Measurements from ENCODE around the genes DNAH11 and RAPGEF5.

GRCh38 chr7:21542674-21543645 is at the start of gene DNAH11:
Gene DNAH11, plus strand, starts transcription at chr7:21543039.
- RRBS: 4% methylated on average over 16 of the region's 83 CpGs

GRCh38 chr7:22127781-22128492 is 182.2 kb upstream of the CDCA7L start:
- RRBS: no CpG with 5 or more reads among the region's 5 CpGs

DNA sequence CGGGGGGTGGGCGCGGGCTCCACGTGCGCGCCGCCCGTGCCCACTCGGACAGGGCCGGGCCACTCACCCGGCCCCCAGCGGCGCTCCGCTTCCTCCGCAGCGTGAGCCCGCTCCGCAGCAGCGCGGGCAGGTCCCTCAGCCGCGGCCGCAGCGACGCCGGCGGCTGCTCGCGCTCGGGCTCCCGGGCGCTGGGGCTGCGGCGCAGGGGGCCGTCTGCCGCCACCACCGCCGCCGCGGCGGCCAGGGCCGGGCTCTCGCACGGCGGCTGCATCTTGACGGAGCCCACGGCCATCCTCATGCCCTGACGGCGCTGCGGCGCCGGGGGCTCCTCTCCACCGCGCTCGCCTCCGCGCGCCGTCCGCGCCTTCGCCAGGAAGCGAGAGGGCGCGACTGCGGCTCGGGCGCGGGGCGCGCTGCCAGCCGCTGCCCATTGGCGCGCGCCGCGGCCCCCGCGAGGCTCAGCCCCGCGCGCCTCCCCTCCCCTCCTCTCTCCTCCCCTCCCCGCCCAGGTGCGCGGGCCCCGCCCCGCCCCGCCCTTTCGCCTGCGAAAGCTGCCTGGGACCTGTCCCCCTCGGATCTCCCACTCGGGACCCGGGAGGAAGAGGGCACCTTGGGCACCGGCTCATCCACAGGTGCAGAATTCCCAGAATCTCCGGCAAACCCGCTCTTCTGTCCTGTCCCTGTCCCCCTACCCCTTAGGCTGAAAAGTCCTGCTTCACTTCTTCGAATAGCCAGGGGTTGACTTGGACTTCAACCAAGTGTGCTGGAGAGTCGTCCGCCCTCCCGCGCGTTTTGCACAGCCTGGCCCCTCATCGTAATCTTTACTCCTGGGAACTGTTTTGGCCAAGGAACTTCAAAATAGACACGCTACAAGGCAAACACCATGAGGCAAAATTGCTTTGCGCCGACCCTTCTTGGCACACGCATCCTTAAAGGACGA is at the start of gene RAPGEF5:
RAPGEF5 (minus strand) TSS at position 392 of the 940 bp plus-strand sequence.
- RRBS: 1% methylated on average over 45 of the region's 108 CpGs

GRCh38 chr7:22709764-22710619 is 17.0 kb upstream of the IL6 start:
- RRBS: no CpG with 5 or more reads among the region's 10 CpGs

DNA sequence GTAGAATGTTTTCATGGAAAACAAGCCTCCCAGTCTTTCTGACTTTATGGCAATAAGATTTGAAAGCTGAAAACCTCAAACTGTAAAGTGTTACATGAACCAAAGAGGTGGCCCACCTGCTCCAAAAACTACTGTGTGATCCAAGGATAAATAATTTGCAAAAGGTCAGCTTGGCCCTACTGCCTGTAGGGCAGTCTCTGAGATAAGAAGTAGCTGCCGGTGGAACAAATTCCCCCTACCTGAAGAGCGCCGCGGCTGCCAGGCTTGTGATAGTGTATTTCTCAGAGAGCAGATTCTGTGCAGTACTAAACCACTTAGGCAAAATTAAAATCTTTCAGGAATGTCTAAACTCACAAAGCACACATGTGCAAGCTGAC is 1.2 kb downstream of the HYCC1 start:
- RRBS: no CpG with 5 or more reads among the region's 4 CpGs

GRCh38 chr7:23075621-23076133 is 29.9 kb upstream of the KLHL7 start:
- RRBS: no CpG with 5 or more reads among the region's 2 CpGs

DNA sequence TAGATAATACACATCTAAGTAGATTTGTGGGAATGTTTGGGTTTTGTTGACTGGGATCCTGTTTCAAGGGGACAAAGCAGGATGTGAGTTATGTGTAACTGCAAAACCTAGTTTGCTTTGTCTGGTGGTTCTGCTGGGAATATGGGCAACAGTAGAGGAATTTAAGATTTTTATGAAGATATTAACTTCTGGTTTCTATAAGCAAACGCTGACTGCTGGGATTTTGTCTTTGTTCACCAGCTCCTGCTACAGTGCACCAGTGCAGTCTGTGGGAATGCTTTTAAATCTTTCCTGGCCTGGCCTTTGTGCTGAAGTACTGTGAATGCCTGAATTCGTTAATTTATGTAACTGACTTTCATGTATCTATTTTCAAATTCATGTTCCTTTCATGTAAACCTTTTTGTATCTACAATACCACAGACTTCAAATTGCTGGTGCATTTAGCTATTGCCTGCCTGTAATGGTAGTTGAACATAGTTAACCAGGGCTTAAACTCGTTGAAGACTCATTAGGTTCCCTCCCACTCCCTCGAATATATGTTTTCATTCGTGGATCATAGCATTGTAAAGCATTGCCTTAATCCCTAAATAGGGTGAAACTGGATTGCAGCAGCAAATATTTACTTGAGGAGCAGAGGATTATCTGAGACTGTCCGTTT is 1.5 kb downstream of the KLHL7 start:
- RRBS: no CpG with 5 or more reads among the region's 6 CpGs

DNA sequence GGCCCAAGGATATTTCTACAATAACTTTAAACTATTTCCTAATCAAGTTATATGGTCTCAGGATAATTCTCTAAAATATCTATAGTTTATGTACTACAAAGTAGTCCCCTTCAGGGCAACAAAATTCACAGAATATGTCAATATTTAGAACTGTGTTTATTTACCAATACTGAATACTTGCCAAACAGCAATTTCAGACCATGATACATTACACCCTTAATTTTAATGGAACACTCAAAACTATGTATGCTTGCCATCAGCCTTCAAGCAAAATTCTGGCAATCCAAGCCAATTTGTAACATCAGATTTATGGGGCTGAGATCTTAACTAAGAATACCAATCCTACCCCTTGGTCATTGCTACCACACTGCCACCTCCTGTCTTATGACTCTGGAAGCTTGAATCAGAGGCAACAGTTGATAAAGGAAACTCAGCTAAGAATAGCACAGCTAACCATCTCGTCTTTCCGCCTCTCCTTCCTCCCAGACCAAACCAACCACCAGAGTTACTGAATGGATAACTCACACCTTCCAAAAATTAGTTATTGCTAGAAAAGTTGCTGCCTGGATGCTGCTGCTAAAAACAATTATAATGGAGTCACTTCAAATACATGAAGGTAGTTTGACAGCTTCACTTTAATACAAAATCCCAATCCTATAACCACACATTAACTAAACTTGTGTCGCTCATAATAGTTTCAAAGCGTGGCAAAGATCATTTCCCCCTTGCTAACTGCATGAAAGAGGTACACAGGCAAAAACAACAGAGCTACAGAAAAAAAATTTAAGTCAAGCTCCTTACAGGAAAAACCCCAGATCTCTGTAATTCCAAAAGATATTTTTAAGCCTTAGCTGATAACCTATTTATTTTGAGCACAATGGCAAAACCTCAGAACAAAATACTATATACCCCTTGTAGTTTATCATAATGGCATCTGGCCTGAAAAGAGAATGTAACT is 7.4 kb downstream of the IGF2BP3 start:
- RRBS: no CpG with 5 or more reads among the region's 4 CpGs

DNA sequence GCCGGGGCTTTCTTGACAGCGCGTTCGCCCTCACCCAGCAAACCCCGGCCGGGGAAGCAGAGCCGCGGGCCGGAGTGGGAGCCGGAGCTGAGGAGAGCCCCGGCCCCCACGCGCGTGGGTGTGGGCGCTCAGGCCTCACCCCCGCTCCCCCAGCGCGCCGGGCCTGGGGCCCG is 718 bp downstream of the IGF2BP3 start:
- RRBS: 3% methylated on average over 10 of the region's 20 CpGs

DNA sequence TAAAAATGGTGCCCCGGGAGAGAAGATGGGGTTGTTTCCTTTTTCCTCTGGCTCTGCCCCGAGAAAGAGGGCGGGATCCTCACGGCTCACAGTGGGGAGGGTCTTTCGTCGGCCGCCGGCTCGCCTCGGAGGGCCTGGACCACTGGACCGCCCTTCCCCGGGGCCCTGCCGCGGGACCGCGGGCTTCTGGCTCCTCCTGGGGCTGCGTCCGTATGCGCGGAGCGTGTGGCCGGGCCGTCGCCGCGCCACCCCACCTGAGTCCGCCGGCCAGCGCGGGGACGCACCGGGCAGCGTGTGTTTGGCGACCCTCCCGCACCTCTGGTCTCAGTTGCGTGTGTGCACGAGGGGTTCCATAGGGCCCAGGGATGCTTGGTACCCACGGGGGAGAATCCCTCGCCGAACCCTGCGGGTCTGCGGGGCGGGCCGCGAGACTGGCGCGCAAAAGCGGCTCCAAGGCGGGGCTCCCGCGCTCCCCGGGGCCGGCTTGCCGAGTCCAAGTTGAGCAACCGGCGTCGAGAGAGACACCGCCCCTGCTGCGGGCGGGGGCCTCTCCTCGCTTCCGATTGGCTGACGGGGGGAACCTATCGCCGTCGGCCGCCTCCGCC is 3.7 kb upstream of the IGF2BP3 start:
- RRBS: 2% methylated on average over 15 of the region's 68 CpGs

- RRBS: no CpG with 5 or more reads among the region's 3 CpGs
These were observed 30.4 kb upstream of the IGF2BP3 start for GRCh38 chr7:23500703-23501108.

- RRBS: no CpG with 5 or more reads among the region's 14 CpGs
These were observed 17.9 kb downstream of the TRA2A start for GRCh38 chr7:23513572-23514515.

DNA sequence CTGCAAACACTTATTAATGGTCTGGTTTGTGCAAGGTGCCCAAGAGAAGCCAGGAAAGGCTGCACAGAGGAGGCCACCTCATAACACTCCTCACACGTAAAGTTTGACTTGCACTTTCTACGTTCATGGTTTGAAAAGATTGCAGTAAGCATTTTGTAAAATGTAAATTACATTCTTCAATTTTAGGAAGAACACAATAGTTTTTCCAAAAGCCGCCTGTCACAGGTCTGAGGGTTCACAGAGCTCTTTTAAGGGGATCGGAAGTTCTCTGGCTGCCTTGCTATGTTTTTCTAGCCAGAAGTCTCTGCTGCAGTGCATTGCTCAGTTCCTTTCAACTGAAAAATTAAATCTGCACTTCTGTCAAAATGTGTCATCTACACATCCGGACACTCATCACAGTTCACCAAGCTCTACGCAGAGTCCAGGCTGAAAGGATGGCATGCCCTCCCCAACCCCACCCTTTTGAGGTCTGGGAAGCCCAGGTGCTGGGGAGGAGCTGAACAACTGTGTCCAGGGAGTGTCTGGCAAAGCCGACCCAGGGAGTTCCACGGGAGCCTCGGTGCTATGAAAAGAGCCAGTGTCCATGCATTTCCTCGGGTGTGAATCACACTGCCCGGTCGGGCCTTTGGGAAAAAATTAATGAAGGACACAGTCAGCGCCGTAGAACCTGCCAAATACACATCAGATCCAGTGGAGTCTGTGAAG is 957 bp upstream of the PALS2 start:
- RRBS: no CpG with 5 or more reads among the region's 14 CpGs

DNA sequence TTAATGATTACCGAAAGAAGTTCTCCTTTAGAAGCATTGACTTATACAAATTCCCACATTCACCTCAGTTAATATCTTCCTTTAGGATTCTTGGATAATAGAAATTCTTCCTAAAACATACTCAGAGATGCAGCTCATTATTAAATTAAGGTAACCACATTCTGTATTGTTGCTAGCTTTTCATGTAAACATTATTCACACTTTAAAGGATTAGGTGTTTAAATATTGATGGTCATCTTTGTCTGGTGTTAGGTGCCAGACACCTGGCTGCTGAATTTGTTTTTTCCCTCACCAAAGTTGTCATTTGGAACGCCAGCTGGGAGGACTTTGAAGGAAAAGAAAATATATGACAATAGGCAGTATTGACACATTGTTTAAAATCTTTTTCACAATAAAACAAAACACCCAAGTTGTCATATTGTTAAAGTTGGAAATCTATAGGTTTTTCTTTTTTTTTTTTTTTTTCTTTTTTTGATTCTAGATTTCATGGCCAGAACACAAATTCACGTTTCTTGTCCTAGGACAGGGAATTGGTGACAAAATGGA is 68.1 kb downstream of the GSDME start:
- RRBS: no CpG with 5 or more reads among the region's 3 CpGs

- RRBS: no CpG with 5 or more reads among the region's 8 CpGs
These were observed 8.1 kb downstream of the GSDME start for GRCh38 chr7:24749212-24749595.

GRCh38 chr7:24978708-24979781 is 933 bp downstream of the OSBPL3 start:
- RRBS: 2% methylated on average over 15 of the region's 64 CpGs

GRCh38 chr7:25030939-25031404 is 51.0 kb upstream of the OSBPL3 start:
- RRBS: 83% methylated on average over 2 of the region's 7 CpGs

- RRBS: no CpG with 5 or more reads among the region's 5 CpGs
These were observed 1.2 kb downstream of the CYCS start for GRCh38 chr7:25123863-25124212.

- RRBS: no CpG with 5 or more reads among the region's 7 CpGs
These were observed 53.8 kb upstream of the NPVF start for GRCh38 chr7:25282127-25282475.